Duodenum (tissue), 1 donor: ENCODE measurements around a stretch of chr6.

DNA sequence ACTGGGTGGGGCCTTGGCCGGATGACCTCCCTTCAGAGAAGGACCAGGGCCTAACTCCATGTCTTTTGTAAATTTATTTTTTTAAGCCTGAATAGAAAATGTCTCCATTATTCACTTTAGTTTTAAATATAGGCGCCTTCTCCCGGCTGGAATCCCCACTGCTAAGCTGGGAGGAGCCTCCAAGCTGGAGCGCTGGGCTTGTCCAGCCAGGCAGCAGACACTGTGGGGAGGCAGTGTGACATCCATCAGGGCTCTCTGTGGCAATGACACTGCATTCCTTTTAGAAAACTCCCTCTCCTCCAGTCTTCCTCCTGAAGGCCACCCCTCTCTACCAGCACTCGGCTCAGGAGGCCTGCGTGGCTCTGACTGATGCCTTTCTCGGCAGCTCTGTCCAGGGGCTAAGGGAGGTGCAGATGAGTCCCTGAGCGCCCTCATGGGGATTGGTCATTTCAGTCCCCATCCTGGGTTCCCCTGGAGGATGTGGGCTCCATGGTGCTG is 209.4 kb downstream of the ERMARD start:
- PRO-cap, result no peak

GRCh38 chr6:170288137-170288793 is 2.6 kb downstream of the DLL1 start:
- PRO-cap, result no peak

DNA sequence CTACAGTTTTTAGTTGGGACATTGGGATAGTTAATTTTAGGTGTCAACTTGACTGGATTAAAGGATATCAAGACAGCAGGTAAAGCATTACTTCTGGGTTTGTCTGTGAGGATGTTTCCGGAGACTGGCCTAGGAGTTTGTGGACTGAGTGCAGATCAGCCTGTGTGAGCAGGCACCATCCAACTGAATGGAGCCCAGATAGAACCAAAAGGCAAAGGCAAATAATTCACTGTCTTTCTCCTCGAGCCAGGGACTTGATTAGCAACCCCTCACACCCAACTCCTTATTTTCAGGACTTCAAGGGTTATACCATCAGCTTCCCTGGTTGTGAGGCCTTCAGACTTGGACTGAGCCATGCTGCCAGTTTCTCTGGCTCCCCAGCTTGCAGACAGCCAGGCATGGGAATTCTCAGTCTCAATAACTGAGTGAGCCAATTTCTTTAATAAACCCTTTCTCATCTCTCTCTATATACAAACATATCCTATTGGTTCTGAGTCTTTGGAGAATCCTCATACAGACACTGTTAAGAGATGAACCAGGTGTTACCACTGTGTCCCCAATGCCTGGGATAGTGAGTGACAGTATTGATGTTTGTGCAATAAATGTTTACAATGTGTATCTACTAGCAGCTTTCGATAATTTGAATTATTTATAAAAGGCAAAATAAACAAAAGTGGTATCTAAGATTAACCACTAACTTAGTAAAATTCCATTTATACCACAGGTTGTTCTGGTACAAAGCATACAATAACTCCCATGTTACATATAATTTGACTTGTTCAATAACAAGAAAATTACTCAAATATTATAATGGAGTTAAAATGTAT is 19.2 kb downstream of the PSMB1 start:
- PRO-cap, result no peak